Helper T cell (primary cell): ENCODE measurements around a stretch of chrX.

- PRO-cap, 2 experiments, result no peak in any of the 2 experiments
Observed at GRCh38 chrX:56385422-56385871, 153.3 kb downstream of the KLF8 start.

GRCh38 chrX:56786731-56787399, 57.8 kb downstream of the NBDY start:
- PRO-cap, 2 experiments, result no peak in any of the 2 experiments

DNA sequence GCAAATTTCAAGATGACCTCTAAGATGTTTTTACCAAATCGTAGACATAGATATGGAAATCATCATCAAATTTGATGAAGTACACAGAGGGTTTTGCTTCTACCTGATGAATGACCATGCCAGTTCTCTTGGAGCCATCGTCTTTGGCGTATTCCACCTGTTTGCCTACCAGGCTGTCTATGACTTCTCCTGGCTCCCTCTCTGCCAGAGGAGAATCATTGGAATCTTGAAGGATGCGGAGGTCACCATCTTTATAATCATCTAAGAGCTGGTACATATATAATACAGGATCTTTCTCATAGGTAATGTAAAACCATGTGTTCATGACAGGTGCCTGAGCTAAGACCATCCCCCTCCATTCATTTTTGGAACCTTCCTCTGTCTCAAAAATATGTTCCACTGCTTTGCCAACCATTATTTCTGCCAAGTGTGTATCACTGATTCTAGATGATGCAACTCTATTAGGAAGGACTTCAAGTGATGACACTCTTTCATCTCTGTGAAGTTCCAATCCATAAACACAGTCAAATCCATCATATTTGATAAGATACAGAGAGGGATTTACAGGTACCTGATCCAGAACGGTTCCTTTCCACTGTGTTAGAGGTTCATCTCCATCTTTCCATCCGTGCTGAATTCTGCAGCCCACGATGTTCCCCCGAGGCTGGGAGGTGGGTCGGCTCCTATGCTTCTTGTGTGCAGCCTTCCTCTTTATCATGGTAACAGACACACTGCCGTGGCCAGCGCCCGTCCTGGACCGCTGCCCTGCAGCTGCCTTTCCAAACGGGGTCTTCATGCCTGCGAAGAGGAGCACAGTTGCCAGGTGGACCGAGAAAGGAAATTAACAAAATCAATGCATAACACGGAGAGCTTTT, 952 bp downstream of the SPIN3 start:
- PRO-cap, 2 experiments, result no peak in any of the 2 experiments

GRCh38 chrX:57593677-57594573, 2.1 kb downstream of the ZXDB start:
- PRO-cap, 2 experiments, result peak in 1 of 2 experiments; most common minus-strand start chrX:57594280 (in 1)

DNA sequence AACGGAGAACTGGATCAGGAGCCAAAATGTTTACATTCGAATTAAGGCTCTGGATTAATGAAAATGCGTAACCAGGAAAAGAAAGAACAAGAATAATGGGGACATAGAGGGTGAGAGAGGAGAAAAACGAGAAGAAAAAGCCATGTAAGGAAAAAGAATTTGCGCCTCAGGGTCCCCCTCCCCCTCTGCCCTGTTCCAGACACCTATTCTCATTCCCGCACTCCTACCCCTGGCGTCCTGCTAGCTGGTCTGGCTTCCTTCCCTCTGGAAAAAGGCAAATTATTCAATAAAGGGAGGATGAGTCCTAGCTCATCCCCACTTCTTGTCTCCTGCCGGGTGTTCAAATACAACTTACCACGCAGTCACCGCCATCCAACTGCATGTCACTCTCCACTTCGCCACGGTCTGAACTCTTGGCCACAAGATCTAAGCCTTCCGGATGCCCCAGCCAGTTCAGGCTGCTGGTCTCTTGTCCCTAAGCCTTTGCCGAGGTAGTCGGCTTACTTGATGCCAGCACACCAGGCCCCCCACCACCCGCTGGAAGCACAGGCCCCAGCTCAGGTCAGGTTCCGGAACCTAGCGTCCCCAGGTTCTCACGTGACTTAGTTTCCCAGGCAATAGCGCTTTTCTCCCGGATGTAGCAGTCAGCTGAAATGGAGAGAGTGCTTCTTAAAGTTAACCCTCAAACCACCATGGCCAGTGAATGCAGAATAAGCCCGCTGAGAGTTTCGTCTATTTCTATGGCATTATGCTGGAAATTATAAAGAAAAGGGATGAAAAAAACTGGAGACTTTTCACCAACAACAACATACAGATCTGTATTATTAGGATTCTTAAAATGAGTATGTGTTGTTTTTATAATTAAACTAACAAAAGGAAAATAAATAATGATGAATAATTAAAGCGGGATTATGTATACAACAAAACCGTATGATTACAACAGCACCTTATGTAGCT, 209.6 kb upstream of the SPIN4 start:
- PRO-cap, 2 experiments, result peak in 2 of 2 experiments; most common minus-strand start position 559 of the sequence (in 2)

DNA sequence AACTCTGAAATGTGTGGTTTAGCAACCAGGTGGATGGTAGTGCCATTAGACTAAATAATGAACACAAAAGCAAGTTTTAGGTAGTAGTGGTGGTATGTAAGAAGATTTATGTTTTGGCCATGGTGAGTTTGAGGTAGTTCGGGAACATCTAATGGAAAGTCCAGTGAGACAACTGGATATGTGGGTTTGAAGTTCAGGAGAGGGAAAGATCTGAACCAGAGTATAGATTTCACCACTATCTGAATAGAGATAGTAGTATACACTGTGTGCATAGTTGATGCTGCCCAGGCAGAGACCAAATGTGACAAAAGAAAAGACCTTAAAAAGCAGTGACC, 56.4 kb downstream of the MTMR8 start:
- PRO-cap, 2 experiments, result no peak in any of the 2 experiments

DNA sequence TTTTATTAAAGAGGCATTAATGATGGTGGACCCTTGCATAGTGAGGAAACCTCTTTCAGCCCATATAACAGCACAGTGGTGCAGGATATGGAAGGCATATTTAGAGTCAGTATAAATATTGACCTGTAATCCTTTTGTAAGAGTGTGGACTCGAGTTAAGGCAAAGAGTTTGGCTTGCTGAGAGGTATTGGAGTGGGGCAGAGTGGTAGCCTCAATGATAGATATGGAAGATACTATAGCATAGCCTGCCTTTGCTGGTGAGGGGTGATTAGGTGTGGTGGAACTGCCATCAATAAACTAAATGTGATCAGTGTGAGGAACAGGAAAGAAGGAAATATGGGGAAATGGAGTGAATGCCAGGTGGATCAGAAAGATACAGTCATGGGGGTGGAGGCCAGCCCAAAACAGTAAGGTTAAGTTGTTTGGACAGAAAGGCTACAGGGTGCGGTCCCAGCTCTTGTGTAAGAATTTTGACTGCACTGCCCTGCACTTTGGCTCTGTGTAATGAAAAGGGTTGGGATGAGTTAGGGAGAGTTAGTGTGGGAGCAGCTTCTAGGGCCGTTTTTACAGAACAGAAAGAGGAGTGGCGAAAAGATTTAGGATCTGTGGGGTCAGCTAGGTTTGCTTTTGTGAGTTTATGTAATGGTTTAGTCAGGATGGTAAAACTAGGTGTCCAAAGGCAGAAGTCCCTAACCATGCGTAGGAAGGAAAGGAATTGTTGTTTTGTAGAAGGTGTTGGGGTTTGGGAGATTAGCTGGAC, 96.5 kb downstream of the ZC3H12B start:
- PRO-cap, 2 experiments, result no peak in any of the 2 experiments

DNA sequence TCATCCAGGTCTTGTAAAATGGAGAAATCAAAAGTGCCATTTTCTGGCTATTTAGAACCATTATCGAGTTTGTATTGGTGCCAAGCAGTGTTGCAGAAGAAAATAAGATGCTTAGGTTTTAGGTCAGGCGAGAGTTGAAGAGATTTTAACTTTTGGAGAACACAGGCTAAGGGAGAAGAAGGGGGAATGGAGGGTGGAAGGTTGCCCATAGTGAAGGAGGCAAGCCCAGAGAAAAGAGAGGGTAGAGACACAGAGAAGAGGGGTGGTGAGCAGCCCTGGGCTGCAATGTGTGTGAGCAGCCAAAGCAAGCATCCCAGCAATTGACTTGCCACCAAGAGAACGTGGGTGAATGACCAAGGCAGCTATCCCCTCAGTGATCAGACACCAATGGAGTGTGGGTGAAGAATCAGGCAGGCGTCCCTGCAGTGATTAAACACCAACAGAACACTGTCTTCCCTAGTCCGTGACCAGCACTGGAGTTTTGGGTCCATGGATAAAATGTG, 99.4 kb downstream of the ZC3H12B start:
- PRO-cap, 2 experiments, result no peak in any of the 2 experiments

- PRO-cap, 2 experiments, result no peak in any of the 2 experiments
Observed at GRCh38 chrX:65610113-65610447, 57.4 kb upstream of the MSN start.

DNA sequence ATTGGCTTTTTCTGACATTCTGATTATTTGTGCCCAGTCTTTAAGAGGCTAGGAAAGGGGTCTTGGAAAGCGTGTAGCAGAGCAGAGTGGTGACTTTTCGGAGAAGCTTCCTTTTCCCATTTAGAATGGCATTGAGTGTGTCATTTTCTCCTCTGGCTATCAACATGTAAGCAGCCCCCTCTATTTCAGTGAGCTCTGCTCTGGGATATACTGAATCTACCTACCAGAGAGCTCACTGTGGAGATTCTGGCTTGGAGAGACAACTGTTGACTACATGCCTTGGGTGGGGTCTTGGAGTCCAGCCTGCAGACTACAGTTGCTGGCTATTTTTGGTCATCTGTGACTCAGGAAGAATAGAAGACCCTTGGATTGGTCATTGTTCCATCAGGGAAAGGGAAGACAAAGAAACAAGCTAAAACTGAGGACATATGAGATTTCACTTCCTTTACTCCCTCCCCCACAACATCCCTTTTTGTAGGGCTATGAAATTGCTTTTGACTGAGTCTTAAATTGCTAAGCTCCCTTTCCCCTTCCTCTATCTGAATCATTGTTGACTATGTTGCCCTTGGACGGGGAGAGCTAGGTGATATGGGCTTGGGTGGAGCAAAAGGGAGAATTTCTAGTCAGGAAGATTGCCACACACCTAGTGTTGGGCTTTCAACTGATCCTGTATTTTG, 11.5 kb downstream of the MSN start:
- PRO-cap, 2 experiments, result no peak in any of the 2 experiments

- PRO-cap, 2 experiments, result no peak in any of the 2 experiments
Observed at GRCh38 chrX:65697119-65697633, 29.7 kb downstream of the MSN start.

DNA sequence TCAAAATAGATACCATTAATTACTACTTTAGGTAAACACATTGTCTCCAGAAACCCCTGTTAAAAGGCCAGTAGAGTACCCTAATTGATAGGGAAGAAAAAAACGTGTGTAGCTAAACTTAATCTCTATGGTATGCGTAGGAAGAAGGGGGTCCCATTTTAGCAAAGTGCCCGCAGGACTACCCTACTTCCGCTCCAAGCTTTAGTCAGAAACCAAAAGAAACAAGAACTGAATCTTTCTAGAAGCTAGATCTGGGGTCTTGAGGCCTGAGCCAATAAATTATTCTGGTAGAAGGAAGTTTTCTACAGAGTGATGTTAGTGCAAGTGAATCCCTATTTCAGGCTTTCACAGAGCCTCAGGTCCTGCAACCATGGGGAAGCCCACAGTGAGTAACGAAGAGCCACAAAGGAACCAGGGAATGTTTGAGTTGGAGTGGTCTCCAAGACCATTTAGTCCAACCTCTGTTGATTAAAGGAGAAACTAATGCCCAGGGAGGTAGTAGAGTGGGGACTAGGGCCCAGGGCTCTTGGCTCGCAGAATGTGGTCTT, 26.3 kb downstream of the VSIG4 start:
- PRO-cap, 2 experiments, result no peak in any of the 2 experiments

GRCh38 chrX:66930619-66930990, 291.7 kb upstream of the EDA2R start:
- PRO-cap, 2 experiments, result no peak in any of the 2 experiments

DNA sequence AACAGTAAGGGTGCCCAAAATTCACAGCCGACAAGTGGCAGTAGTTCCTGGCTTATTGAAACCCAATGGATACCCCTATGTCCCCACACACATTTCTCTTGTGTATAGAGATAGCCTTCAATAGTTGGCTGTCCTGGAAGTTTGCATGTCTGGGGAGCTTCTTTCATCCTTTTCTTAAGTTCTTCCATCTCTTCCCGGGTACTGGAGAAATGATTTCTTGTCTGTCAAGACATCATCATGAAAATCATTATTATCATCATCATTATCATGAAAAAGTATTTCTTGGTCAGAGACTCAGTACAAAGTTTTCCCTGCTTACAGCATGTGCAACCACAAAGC, 223.3 kb downstream of the OPHN1 start:
- PRO-cap, 2 experiments, result no peak in any of the 2 experiments

GRCh38 chrX:68405290-68405915, 27.9 kb downstream of the OPHN1 start:
- PRO-cap, 2 experiments, result no peak in any of the 2 experiments

DNA sequence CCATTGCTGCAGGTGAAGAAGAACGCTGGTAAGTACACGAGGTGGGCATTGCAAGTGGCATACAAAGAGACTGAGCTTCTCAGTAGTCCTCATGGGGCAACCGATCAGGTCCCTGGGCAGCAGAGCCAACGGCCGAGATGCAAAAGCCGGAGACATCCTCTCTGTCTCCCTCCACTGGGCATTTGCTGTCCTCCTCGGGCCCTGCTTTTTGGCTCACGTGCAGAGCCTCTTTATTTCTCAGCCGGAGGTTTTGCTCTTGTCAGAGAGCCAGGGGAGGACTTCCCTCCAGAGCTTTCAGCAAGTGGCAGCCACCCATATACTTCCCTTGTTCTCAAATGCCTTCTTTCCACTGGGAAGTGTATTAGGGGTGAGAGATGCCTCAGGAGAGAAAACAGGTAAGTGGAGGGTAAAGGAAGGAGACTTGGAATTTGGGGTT, 18.1 kb downstream of the STARD8 start:
- PRO-cap, 2 experiments, result no peak in any of the 2 experiments

DNA sequence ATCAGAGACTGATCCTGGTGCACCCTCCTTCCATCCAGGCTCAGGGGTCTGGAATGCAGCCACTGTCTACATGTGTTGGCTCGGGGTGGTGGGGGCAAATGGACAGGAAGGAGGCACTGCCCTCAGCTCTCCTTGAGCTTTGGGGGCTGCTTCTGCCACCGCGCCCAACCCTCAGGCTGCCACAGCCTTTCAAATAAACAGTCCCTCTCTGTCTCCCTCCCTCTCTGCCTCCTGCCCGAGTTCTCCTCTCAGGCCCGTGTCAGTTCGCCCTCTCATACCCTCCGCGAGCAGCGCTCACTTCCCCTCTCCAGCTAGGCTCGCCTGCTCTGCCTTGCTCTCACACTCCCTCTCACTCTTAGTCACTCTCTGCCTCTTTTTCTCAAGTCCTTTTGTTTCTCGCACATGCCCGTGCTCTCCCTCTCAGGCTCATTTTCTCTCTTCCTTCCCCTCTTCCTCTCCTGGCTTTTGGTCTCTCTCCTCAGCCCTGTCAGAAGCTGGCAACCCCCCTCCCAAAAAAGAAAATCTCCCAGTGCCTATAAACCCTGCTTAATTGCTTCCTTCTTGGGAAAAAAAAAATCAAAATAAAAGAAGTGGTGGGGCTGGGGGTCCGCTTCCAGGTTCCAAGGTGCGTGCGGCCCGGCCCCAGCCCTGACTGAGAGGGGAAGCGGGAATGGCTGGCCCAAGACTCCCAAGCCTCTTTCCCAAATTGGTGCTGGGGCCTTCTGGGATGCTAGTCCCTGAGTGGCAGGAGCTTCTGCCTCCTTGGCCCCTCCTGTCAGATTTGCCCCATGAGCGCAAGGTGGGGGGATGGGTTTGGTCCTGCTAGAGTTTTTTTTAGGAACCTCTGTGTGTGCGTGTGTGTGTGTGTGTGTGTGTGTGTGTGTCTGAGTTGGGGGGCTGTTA, 3.4 kb downstream of the EFNB1 start:
- PRO-cap, 2 experiments, result no peak in any of the 2 experiments

- PRO-cap, 2 experiments, result no peak in any of the 2 experiments
Observed at GRCh38 chrX:68871887-68872087, 43.0 kb downstream of the EFNB1 start.

GRCh38 chrX:68912224-68912574, 83.4 kb downstream of the EFNB1 start:
- PRO-cap, 2 experiments, result no peak in any of the 2 experiments

DNA sequence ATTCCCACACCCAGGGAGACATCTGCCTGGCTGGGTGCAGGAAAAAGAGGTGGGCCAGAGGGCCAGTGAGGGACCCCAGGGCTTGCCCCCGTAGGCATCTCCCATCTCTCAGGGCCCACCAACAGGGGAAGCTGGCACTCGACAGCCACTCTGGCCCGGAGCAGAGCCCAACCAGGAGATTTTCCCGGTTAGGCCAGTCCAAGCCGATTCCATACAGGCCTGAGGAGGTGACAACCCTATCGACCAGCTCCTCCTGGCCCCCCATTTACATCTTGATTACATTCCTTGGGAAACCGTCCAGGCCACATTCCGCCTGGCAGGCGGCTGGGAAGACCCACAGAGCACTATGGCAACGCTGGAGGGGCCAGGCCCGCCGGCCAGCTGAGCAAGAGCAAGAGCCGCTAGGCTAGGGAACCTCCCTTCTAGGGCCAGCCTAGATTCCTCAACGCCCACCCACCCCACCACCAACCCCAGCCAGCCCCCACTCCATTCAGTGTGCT, 161.1 kb downstream of the EFNB1 start:
- PRO-cap, 2 experiments, result no peak in any of the 2 experiments